Mesangial cell (primary cell): ENCODE measurements around a stretch of chr18.

DNA sequence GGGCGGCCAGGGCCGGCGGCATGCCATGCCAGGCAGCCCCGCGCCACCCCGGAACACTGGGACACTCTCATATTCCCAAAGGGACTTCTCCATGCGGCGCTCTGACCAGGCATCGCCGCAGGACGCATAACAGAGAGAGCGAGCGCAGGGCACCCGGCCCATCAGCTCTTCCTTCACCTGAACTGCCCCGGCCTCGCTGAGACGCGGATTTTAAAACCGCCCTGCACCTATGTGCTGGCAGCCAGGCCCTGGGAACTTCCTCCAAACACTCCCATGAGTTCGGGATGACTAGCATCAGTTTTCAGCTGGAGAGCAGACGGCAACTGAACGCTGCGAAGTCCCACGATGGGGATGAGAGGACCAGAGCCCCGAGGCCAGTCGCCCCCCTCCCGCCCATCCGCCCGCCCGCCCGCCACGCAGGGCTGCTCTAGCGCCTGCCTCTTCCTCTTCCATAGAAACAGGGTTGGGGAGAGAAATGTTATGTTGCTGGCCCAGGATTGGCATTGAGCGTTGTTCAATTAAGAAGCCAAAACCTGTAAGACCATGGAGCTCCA lies 44.9 kb downstream of the MC5R start:
- RAMPAGE, long total RNA, result no peak

DNA sequence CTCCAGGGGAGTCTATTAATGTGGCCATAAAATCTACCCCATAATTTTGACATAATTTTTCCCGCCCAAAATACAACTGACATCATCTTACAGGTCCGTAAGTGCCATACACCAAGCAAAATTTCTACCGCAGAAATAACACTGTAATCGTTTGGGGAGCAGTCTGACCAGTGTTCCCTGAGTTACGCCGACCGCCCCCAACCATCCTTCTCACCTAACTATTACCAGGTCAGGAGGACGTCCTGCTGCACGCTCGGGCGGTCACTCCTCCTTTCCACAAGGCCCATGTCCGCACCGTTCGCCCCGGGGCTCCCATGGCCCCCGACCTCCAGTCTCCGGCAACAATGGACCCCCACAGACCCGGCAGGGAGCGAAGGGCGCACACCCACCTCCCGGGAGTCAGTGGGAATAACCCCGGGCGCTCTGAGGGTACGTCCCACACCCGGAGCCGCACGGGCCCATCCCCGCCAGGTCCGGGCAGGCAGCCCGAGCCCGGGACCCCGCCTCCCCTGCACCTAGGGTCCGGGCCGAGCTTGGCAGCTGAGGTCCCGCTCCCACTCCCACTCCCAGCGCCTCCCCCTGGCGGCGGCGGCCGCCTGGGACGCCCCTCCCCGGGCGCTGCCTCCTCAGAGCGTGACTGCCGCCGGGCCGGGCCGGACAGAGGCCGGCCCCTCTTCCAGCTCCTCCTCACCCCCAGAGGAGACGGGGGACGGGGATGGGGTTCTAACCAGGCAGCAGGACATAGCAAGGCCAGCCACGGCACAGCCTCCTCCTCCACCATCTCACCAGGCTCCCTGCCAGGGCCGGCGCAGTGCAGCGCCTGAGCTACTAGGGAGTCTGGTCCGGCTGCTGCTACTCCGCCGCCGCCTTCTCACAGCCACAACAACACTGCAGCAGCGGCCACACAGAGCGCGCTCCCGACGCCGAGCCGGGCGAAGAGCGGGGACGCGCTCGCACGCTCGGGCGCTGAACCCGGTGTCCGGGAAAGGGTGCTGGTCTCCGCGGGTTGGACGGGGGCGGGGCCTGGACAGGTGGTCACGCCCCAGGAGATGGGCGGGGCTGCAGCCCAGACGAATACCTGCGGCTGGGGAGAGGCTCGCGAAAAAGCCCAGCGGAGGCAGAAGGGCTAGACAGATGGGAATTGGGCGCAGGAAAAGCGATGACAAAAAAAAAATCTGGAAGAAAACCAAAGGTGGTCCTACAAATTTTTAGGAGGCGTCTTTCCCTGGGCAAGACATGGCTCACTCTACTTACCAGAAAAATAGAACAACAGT lies 112.5 kb downstream of the POTEC start:
- RAMPAGE, long total RNA, result no peak

GRCh38 chr18:14921073-14921418 lies 173.1 kb downstream of the ANKRD30B start:
- RAMPAGE, long total RNA, result no peak

DNA sequence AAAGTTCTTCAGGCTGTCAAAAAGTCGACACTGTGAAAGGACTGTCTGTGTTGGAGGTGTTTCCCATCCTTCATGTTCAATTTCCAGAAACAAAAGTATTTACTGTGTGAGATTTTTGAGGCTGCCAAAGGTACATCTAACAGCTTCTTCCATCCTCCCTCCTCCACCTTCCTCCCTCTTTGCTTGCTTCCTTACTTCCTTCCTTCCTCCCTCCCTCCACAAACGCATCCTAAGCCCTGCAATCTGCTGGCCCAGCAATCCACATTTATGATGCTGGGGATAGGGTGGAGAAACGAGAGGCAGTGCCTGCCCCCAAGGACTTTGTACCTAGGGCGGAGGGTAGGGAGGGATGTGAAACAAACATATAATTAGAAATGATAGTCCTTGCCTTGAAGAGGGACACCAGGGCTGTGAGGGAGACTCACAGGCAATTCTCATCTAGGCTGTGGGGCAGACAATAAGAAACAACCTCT lies 188.3 kb downstream of the ANKRD30B start:
- RAMPAGE, long total RNA, result no peak

DNA sequence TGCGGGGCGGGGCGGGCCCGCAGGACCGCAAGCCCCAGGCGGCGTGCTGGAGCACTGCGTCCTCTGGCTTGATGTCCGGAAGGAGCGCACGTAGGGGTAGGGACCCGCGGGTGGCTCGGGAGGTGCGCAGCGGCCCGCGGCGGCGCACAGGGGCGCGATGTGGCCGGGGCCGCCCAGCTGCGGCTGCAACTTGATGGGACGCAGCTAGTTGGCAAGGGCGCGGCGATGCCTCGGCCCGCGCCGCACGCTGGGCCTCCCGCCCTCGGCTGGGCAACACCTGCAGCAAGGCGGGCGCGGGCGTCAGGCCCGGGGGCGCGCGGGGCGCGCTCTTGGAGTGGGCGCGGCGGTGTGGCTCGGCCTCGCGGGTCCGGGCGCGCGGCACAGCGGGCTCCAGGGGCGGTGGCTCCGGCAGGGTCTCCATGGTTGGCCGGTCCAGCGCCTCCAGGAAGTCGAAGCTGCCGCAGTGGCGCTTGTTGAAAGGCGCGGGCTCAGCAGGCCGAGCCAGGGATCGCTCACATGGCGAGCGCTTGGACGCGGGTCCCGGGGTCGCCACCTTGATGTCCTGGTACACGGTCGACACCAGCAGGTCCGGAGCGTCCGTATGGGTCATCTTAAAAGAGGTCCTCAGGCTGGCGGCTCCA lies 251.5 kb downstream of the ANKRD30B start:
- RAMPAGE, long total RNA, result no peak

GRCh38 chr18:21056753-21057429 lies 54.7 kb downstream of the ROCK1 start:
- RAMPAGE, long total RNA, result no peak

- RAMPAGE, long total RNA, result no peak
Measured at GRCh38 chr18:21329976-21330323, 87.9 kb downstream of the GREB1L start.

GRCh38 chr18:21628966-21629970 lies 17.2 kb downstream of the SNRPD1 start:
- RAMPAGE, long total RNA, result no peak

DNA sequence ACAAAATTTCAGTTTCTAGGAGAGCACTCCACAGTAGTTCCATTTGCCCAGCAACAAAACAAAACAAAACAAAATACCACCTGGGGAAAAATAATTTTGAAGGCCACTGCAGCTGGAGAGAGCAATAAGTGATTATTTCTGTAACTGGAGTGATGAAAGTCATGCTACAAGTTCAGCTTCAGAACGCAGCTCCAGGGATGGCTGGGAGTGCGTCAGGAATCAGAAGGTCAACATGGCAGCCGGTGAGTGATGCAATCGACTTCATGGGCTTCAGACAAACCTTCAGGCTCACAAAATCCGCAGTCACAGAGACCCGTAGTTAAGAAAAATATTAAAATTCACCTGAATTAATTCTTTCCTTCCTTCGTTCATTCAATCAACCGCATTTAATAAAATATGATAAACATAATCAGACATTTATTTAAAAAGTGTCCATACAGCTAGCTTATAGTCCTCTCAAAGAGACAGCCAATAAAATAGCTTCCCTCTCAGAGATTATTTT lies 40.9 kb downstream of the ABHD3 start:
- RAMPAGE, long total RNA, result no peak

GRCh38 chr18:21672763-21673321 lies 31.7 kb downstream of the ABHD3 start:
- RAMPAGE, long total RNA, result no peak

DNA sequence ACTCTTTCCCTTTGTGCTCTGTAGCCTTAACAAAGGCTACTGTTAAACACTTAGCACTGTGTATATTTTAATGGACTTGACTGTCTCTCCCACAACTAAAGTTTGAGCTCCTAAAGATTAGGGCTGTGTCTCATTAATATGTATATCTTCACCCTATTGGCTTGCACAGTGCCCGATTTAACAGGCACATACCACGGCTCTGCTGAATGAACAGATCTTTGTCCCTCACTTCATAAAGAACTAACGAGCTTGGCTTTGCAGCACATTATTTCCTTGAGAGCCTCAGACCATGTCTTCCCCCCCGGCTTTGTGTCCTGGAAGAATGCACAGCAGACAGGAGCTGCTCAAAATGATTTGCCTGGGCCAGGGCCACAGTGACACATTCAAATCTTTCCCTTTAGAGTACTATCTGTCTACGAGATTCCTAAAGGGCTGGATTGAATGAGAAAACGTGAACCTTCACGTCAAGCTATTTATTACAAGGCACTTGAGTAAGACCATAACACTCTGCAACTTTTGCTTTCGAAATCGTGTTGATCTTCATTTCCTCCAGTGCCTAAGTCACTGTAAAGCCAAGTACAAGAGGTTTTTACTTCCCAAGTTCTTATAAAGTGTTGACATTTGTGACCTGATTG lies 22.0 kb downstream of the ABHD3 start:
- RAMPAGE, long total RNA, result no peak

DNA sequence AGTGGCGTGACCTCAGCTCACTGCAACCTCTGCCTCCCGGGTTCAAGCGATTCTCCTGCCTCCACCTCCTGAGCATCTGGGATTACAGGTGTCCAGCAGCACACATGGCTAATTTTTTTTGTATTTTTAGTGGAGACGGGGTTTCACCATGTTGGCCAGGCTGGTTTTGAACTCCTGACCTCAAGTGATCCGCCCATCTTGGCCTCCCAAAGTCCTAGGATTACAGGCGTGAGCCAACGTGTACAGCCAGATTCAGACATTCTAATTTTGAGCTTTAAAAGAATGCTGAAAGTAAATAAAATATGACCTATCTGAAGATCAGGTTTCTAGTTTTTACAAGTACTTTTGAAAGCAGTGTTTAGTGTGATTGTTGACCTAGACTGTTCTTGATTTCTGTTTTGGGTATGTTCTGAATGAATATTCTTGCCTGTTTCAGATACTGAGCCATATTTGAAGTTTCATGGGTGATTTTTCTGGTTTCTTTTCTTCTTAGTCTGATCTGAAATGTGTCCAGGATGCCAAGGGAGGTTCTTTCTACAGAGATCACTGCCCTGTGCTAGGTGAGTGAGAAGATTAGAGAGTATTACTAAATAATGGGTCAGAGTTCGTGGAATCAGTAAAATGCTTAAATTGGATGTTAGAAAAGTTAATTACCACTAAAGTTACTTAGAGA lies 37.2 kb downstream of the MIB1 start:
- RAMPAGE, long total RNA, result no peak

DNA sequence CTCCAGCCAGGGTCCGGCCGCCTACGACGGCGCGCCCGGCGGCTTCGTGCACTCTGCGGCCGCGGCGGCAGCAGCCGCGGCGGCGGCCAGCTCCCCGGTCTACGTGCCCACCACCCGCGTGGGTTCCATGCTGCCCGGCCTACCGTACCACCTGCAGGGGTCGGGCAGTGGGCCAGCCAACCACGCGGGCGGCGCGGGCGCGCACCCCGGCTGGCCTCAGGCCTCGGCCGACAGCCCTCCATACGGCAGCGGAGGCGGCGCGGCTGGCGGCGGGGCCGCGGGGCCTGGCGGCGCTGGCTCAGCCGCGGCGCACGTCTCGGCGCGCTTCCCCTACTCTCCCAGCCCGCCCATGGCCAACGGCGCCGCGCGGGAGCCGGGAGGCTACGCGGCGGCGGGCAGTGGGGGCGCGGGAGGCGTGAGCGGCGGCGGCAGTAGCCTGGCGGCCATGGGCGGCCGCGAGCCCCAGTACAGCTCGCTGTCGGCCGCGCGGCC lies 2.3 kb downstream of the GATA6 start:
- RAMPAGE, long total RNA, result no peak

DNA sequence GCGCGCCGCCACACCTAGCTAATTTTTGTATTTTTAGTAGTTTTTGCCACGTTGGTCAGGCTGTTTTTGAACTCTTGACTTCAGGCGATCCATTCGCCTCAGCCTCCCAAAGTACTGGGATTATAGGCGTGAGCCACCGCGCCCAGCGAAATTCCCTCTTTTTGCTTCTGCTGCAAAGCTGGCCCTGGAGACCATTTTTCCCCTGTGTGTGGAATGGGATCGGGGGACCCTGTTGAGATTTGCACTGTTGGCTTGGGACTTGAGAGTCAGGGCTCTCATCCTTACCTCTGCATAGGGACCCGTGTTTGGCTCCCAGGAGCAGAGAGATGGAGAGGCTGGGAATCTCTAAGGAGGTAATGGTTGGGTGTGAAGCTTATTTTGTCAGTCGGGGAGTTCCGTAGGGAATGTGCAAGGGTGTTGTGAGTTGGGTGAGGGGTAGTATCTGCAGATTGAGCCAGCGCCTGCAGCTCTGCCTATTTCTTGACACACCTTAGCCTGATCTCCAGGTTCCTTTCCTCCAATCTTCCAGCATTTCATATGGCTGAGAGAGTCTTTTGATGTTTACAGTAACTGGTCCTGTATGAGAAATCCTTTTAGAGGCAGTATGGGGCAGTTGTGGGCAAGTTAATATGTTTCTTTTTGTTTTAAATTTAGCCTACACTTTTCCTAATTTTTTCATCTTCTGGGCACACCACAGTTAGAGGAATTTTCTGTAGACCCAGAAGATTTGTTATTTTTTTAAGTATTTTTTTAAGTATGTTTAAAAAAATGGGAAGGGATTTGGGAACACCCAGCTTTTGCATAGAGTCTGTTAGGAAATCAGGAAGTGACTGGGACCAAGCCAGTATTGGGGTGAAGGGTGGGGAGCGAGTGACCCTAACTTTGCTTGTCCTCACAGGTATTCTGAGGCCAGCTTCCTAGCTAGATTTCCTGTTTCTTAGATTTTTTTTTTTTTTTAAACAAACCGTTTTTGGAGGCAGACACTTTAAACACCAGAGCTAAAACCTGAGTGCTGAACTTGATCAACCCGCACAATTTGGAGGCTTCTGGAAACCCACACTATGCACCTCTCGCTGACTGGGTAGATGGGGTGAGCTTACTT lies 4.7 kb downstream of the GATA6 start:
- RAMPAGE, long total RNA, result no peak

GRCh38 chr18:22188882-22189817 lies 19.8 kb downstream of the GATA6 start:
- RAMPAGE, long total RNA, result no peak

- RAMPAGE, long total RNA, result no peak
Measured at GRCh38 chr18:22193899-22194691, 24.7 kb downstream of the GATA6 start.

DNA sequence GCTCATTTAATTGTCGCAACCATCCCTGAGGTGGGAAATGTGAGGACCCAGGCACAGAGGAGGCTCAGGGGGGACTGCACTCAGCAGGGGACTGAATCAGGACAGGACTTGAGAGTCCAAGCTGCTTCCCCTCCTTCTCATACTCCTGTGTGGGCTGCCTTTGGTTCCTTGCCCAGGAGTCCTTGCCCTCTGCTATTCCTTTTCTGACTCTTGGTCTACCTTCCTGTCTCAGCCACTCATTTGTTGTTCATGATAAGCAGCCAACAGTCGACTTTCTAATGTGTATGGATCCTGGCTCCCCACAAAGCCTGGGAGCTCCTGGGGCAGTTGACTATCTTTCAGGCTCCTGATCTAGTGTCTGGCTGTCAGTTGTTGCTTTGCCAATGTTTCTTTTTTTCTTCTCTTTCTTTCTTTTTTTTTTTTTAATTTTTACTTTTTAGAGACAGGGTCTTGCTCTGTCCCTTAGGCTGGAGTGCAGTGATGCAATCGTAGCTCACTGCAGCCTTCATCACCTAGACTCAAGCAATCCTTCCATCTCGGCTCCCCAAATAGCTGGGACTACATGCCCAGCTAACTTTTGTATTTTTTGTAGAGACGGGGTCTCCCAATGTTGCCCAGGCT lies 28.4 kb downstream of the GATA6 start:
- RAMPAGE, long total RNA, result no peak

- RAMPAGE, long total RNA, result no peak
Measured at GRCh38 chr18:22204859-22205640, 35.7 kb downstream of the GATA6 start.

- RAMPAGE, long total RNA, result no peak
Measured at GRCh38 chr18:22275761-22276297, 106.4 kb downstream of the GATA6 start.

GRCh38 chr18:22277539-22278198 lies 108.3 kb downstream of the GATA6 start:
- RAMPAGE, long total RNA, result no peak